Esophagus muscularis mucosa (tissue), 4 donors: ENCODE measurements around a stretch of chr3.

DNA sequence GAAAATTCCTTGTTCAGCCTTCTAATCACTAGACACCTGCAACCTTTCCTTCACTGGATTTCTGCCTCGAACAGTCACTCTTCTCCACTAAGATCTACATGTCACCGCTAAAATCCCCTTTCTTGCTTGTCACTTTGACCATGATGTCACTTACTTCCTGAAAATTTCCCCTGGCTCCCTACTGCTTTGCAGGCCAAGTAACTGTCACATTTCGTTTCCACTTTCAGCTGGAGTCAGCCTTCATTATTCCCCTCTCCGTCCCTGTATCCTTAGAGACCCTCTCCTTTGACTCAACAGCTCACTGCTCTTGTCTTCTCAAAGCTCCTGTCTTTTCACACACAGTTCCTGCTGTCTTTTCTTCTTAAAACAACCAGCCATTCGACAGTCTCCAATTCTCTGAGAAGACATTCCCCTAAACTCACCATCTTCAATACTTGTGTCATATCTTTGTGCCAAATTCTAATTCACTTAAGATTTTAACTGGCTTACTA is 15.9 kb downstream of the CHL1 start:
- PRO-cap: no peak
- RAMPAGE, long total RNA, 4 experiments: no peak in any of the 4 experiments

GRCh38 chr3:278294-278766 is 81.8 kb downstream of the CHL1 start:
- PRO-cap: no peak
- RAMPAGE, long total RNA, 4 experiments: no peak in any of the 4 experiments

- PRO-cap: no peak
- RAMPAGE, long total RNA, 4 experiments: no peak in any of the 4 experiments
These were observed 8.4 kb downstream of the TRNT1 start for GRCh38 chr3:3135004-3135661.

GRCh38 chr3:3799547-3800632 is 659 bp downstream of the LRRN1 start:
- PRO-cap: unidirectional peak, plus-strand start at chr3:3799769
- RAMPAGE, long total RNA, 4 experiments: no peak in any of the 4 experiments

DNA sequence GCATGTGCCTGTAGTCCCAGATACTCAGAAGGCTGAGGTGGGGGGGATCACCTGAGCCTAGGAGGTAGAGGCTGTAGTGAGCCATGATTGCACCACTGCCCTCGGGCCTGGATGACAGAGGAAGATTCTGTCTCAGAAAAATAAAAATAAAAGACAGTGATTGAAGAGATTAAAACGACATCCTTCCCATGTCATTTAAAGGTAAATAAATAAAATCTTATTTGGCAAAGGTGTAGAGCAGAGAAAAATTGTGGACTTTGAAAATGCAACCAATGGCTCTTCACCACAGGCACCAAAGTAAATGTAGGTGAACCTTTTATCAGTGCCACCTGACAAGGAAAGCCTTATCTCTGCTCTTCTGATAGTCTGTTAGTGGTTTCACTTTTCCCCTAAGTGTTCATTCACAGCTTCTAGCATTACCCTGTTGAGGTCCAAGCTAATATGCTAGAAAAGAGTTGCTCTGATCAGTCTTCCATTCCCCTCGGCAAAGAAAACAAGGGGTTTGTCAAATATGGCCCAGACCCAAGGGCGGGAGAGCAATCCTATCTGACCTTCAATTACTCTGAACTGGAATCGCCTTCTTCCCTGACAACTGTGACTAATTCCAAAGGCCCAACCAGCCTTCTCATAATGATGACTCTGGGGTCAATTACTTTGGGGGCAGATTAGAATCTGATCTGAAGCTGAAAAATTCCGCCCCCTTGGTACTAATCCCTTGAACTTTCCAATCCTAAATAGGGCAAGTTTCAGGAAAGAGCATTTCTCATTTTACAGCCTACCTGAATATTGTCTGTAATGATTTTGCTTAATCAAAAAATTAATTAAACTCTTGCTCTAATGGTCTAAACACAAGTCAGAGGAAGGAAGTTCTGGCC is 52.3 kb downstream of the SETMAR start:
- PRO-cap: no peak
- RAMPAGE, long total RNA, 4 experiments: no peak in any of the 4 experiments

DNA sequence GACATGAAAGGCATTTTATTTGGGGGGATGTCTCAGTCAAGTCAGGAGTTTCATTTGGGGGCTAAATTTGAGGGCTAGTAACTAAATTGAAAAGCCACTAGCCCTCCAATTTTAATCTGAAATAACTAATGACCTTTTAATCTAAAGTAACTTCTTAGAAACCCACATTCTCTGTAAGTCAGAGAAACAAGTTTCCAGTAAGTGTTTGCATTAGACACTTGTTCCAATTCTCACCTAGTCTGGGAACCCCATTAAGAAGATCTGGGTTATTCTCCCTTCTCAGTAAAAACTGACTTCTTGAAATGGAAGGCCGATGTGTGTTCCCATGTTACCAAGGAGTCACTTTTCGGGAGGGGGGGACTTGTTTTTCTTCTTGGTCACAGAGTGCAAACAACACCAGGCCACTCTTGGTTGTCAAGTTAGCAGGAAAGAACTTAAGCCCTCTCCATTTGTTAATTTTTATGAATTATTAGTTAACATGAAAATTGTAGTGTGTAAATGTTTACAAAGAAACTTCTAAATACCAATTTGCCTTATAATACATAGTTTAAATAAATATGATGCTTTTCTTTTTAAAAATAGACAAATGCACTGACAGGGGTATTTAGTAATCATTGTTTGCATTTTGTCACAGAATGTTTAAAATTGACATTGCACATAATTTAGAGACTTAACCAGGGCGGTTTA is 55.6 kb downstream of the ITPR1 start:
- PRO-cap: no peak
- RAMPAGE, long total RNA, 4 experiments: no peak in any of the 4 experiments

DNA sequence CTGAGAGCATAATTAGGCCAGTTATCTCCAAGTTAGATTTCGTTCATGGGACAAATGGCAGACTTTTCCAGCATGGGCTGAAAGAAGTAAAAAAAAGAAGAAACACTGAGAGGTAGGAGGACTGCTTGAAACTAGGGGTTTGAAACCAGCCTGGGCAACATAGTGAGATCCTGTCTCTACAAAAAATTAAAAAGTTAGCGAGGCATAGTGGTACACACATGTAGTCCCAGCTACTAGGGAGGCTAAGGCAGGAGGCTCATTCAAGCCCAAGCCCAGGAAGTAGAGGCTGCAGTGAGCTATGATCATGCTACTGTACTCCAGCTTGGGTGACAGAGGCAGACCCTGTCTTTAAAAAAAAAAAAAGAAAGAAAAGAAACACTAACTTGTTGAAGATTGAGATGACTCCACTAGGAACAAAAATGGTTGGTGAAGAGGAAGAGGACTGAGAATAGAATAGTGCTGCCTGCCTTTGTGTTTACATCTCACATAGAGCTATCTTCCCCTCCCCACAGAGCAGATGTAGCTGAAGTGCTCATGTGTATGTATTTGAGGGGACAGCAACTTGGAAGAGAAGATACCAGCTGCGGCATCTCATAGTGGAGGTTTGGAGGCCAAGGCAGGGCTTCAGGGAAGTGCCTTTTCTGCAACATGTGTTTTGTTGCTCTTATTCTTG is 57.5 kb downstream of the ITPR1 start:
- PRO-cap: no peak
- RAMPAGE, long total RNA, 4 experiments: no peak in any of the 4 experiments

DNA sequence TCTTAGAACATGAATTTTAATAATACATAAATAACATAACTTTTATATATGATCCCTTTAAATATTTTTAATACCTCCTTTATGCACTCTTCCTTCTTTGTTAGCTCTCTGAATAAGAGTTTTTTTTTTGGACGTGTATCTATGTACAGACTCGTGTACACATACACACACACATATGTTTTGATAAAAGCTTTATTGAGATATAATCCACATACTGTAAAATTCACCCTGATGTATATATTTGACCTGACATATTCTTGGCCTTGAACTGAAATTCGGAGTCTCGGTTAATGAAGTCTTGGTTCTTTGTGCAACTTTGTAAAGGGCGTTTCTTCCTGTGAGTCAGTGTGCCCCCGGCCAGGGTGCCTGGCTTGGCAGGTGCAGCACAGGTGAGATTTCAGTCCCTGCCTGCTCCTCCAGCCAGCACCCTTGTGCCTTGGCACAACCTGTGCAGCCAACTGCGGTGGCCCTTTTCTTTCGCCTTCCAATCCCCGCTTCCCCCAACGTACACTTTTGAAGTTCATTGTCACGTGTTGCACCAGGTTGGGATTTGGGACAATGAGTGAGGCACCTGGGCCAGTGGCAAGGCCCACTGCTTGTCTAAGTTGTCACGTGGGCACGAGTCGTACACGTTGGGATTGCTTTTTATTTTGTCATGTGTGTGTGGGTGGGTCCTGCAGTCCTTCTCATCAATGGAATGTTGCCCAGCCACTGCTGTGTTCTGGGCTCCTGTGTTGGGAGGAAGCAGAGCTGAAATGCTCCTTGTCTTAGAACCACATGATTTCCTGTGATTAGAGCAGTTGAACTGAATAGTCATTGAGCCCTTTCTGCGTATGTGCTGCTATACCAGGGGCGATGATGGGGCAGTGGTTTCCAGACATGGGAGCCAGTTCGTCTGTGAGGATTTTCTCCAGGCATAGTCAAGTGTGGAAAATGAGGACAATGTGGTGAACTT is 242.9 kb upstream of the BHLHE40 start:
- PRO-cap: no peak
- RAMPAGE, long total RNA, 4 experiments: no peak in any of the 4 experiments

DNA sequence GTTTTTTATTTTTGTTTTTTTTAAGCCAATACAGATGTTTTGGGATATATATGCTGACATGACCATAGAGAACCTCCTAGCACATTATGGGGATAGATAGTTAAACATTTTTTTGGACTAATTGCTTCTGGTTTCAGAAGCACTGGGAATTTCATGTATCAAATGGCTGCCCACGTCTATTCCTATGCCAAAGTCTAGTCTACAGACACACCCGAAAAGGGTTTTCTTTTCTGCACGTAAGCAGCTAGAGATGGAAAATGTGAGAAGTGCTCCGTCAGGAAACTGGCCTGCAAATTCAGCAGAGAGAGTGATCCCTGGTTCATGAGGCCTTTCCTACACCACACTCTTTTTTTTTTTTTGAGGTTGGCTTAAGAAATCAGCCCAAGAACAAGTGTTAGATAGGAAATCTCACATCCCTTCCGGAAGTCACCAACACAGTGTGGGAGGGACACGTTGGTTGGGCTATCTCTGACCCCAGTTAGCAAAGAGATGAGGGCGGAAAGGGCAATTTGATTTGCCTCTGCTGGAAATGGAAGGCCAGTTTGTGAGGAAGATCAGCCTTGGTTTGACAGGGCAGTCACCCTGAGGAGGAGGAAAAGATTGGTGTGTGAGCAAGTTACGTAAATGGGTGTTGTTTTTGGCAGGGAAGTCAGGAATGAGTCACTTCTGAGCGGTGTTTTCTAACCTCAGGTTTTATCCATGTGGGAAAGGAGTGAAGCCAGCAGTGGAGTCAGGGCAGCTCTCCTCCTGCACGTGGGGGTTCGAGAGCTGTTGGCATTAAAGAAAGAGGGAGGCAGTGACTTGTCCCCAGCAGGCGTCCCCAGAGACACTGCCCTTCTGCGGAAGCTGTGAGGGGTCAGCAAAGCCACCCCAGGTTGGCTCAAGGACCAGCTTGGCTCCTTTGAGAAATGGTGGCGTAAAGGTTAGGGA is 237.8 kb upstream of the BHLHE40 start:
- PRO-cap: bidirectional peak, plus-strand start at position 707 of the sequence, minus-strand start at position 567 of the sequence
- RAMPAGE, long total RNA, 4 experiments: no peak in any of the 4 experiments

DNA sequence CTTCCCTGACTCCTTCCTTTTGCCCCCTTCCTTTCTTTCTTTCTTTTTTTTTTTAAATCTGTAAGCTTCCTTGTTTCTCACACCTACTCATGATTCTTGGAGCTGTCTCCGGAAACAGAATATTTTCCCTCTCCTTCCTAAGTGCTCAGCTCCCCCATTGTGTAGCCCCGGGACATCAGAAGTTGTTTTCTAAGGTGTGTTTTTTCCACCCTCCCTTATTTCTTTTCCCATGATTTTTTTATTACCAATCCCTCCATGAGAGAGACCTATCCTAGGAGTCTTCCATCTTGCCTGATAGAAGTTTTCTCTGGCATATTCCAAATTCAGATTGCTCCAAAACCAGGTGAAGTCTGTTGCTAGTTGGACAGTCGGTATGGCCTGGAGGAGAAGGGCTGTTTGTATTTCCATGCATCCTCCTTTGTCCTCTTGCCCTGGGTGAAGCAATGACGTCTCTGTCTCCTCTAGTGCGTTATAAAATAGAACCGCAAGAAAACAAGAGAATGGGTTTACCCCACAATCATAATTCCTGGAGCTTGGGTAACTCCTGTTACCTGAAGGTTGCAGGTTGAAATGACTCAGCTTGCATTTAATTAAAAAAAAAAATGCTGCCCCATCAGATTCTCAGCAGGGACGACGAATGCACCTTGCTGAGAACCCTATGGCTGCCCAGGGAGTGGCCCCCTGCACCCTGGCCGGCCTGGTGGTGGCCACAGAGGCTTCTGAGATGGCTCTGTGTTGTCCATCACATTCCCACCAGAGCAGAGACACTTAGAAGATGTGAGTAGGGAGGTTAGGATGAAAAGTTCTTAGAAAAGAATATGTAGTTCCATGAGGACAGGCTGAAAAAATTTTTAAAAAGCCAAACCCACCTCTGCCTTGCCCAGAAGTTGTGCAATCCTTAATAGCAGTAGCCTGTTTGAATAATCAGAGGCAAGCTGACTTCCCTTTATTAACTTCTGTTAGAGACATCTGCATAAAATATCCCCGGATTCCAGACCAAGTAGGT is 228.2 kb upstream of the BHLHE40 start:
- PRO-cap: no peak
- RAMPAGE, long total RNA, 4 experiments: no peak in any of the 4 experiments

GRCh38 chr3:4766906-4767363 is 212.3 kb upstream of the BHLHE40 start:
- PRO-cap: no peak
- RAMPAGE, long total RNA, 4 experiments: no peak in any of the 4 experiments

GRCh38 chr3:4794582-4795335 is 184.5 kb upstream of the BHLHE40 start:
- PRO-cap: bidirectional peak, plus-strand start at chr3:4794961, minus-strand start at chr3:4794824
- RAMPAGE, long total RNA, 4 experiments: start-site peak on the plus strand in 3 of 4 experiments, at chr3:4794943-4795124 at its widest, 25 to 46 reads per replicate

GRCh38 chr3:4817611-4818496 is 161.4 kb upstream of the BHLHE40 start:
- PRO-cap: no peak
- RAMPAGE, long total RNA, 4 experiments: no peak in any of the 4 experiments

DNA sequence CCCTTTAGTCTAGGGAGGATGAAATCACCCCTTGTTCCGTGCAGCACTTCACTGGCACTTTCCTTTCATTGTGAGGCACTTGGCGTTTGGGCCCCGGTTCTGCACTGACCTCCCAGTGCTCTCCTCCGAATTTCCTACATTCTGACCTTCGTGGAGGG is 152.7 kb upstream of the BHLHE40 start:
- PRO-cap: no peak
- RAMPAGE, long total RNA, 4 experiments: no peak in any of the 4 experiments

- PRO-cap: no peak
- RAMPAGE, long total RNA, 4 experiments: no peak in any of the 4 experiments
These were observed 131.2 kb upstream of the BHLHE40 start for GRCh38 chr3:4847656-4848816.

GRCh38 chr3:4849969-4851380 is 128.8 kb upstream of the BHLHE40 start:
- PRO-cap: no peak
- RAMPAGE, long total RNA, 4 experiments: no peak in any of the 4 experiments

GRCh38 chr3:4940951-4941177 is 38.4 kb upstream of the BHLHE40 start:
- PRO-cap: no peak
- RAMPAGE, long total RNA, 4 experiments: no peak in any of the 4 experiments

DNA sequence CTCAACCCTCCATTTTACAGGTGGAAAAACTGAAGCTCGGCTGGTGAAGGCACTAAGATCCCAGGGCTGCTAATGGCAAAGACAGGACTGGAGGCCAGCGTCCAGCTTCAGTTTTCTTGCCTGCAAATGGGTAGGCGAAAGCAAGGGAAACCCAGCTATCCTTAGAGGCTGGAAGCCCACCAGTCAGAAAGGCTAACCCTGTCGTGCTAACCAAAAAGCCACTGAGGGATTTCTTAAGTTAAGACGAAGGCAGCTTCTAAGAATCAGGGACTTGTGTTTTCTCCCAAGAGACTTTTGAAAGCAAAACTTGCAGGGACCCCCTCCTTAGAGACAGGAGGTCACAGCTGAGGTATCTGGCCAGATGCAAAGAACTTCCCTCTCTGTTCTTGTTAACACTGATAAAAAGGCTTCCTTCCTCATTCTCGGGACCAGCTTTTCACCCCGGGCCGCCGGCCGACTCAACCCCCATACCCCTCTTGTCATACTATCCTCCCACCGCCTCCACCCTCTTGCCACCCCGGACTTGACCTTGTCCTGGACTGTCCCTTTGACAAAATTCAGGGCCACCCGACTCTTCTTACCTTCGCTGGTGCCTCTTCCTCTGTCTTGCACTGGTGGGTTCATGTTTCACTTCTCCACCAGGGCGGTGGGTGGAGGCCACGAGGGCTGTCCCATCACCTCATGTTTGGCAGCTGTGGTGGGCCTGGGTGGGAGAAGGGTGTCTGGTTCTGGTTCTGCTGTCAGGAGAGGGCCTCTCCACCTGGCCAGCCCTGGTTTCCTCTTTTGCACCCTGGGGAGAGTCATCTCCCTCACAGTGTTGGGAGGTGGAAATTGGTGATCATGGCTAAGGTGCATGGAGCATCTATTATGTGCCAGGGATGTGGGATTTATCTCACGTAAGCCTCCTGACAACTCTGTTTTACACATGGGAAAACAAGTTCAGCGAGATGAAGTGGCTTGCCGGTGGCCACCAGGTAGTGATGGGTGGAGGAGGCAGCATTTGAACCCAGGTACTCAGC is 32.4 kb downstream of the BHLHE40 start:
- PRO-cap: no peak
- RAMPAGE, long total RNA, 4 experiments: no peak in any of the 4 experiments

DNA sequence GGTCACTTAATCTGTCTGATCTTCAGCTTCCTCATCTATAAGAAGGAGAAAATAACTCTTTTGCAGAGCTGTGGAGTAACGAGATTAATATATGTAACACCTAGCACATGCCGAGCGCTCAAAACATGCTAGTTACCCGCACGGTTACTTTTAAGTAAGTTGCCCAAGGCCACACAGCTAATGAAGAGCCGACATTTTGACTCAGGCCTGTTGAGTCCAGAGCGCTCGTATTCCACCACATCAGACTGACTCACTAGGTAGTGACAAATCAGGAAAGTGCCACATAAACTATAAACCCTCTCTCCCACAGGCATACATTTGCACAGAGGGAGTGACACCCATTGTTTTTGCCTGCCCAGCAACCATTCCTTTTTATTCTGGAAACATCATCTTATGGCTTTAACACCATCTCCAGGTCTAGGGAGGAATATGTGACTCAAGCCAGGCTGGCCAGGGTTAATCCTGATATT is 42.4 kb downstream of the BHLHE40 start:
- PRO-cap: no peak
- RAMPAGE, long total RNA, 4 experiments: no peak in any of the 4 experiments

GRCh38 chr3:5123199-5123865 is 1.2 kb downstream of the ARL8B start:
- PRO-cap: no peak
- RAMPAGE, long total RNA, 4 experiments: no peak in any of the 4 experiments